ENCODE data around the genes KSR1 and TMEM97.

GRCh38 chr17:27294797-27295620, 1.1 kb downstream of the WSB1 start:
- RRBS: no CpG with 5 or more reads among the region's 16 CpGs

GRCh38 chr17:27299455-27299878, 5.6 kb downstream of the WSB1 start:
- RRBS: no CpG with 5 or more reads among the region's 3 CpGs

- RRBS: 1% methylated on average over 41 of the region's 71 CpGs
These were observed at the start of gene KSR1 for GRCh38 chr17:27455806-27456543. Gene KSR1 (plus strand): TSS chr17:27456448.

GRCh38 chr17:27458194-27458971, 2.1 kb downstream of the KSR1 start:
- RRBS: no CpG with 5 or more reads among the region's 12 CpGs

- RRBS: no CpG with 5 or more reads among the region's 12 CpGs
These were observed 46.4 kb downstream of the KSR1 start for GRCh38 chr17:27502498-27503102.

GRCh38 chr17:27793477-27794350, 6.6 kb downstream of the NOS2 start:
- RRBS: 2% methylated on average over 39 of the region's 65 CpGs

- RRBS: no CpG with 5 or more reads among the region's 6 CpGs
These were observed 9.9 kb upstream of the NOS2 start for GRCh38 chr17:27810128-27810658.

GRCh38 chr17:28139563-28140566, 97.4 kb downstream of the NLK start:
- RRBS: no CpG with 5 or more reads among the region's 4 CpGs

GRCh38 chr17:28227172-28228237, 91.5 kb upstream of the TMEM97 start:
- RRBS: 12% methylated on average over 14 of the region's 87 CpGs

DNA sequence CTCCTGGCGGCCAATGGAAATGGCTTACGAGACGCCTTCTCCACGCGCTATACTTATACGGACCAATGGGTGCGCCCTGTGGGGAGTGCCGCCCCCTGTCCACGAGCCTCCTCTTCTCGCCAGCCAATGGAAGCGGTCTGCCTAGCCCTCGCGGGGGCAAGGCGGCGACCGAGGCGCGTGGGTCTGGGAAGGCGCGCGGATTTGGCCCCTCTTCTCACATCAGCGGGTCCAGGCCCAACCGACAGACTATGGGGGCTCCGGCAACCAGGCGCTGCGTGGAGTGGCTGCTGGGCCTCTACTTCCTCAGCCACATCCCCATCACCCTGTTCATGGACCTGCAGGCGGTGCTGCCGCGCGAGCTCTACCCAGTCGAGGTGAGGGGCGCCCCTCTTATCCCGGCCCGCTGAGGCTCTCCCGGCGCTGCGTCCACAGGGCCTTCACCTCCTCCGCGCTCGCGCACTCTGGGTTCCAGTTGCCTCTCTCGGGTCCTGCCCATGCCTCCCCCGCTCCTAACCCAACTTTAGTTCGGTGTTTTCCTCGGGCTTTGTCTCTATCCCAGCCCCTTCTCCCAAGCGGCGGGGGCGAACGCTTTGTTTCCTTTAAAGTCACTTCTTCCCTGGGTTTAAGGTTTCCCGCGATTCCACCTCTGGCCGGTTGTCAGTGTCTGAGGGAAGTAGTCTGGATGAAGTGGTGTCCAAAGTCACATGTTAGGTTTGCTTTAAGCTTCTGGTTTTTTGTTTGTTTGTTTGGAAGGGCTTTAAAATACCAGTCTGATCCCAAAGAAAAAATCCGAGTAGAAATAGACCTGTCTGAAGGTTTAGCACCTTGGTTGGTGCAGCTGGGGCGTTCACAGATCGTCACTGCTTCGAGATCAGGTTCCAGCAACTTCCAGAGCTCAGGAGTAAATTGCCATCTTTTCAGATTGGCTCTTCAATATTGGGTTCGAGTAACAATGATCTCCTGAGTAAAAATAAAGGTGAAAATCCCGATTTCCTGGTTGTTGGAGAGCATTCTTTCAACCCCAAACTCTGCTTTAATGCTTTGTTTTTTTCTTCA, at the start of gene TMEM97:
TMEM97 (plus strand) TSS at position 209 of the 1,056 bp plus-strand sequence.
- RRBS: no CpG with 5 or more reads among the region's 58 CpGs

DNA sequence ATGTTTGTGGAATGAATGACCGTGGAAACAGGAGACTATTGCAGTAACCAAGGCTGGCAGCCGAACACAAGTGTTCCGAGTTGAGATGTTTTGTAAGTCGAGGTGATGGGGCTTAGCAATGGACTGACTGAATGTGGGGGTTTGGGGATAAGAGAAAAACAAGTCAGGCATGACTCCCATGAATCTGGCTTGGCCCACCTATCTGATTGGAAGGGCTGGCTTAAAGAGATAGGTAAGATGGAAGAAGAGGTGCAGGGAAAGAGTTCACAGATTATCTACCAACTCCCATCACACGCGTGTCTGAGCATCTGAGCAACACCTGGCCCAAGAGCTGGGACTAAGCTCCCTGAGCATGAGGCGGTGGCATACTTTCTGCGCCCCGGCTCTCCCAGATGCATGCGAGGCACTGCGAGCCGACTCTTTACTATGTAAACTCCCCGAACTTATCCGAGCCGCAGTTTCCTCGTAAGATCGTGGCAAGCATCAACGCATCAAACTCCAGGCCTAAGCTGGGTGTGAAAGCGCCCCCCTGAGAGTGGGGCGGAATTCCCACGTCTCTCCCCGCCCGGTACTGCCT, 496 bp downstream of the IFT20 start:
- RRBS: 0% methylated on average over 1 of the region's 23 CpGs

DNA sequence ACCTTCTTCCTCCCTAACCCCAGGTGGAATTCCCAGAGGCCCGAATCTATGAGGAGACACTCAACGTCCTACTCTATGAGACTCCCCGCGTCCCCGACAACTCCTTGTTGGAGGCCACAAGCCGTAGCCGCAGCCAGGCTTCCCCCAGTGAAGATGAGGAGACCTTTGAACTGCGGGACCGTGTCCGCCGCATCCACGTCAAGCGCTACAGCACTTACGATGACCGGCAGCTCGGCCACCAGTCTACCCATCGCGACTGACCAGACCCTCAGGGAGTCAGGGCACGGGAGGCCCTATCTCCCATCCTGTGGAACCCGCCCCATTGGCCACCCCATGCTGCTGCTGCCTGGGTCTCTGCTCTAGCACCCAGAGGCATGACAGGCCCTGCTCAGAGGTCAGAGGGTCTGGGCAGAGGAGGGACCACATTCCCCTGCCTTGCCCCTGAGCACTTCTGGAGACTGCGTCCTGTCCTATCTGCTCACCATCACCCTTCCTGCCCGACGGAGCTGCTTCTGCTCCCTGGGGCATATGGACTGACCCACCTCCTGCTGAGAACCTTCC, 8.9 kb downstream of the TNFAIP1 start:
- RRBS: no CpG with 5 or more reads among the region's 23 CpGs

DNA sequence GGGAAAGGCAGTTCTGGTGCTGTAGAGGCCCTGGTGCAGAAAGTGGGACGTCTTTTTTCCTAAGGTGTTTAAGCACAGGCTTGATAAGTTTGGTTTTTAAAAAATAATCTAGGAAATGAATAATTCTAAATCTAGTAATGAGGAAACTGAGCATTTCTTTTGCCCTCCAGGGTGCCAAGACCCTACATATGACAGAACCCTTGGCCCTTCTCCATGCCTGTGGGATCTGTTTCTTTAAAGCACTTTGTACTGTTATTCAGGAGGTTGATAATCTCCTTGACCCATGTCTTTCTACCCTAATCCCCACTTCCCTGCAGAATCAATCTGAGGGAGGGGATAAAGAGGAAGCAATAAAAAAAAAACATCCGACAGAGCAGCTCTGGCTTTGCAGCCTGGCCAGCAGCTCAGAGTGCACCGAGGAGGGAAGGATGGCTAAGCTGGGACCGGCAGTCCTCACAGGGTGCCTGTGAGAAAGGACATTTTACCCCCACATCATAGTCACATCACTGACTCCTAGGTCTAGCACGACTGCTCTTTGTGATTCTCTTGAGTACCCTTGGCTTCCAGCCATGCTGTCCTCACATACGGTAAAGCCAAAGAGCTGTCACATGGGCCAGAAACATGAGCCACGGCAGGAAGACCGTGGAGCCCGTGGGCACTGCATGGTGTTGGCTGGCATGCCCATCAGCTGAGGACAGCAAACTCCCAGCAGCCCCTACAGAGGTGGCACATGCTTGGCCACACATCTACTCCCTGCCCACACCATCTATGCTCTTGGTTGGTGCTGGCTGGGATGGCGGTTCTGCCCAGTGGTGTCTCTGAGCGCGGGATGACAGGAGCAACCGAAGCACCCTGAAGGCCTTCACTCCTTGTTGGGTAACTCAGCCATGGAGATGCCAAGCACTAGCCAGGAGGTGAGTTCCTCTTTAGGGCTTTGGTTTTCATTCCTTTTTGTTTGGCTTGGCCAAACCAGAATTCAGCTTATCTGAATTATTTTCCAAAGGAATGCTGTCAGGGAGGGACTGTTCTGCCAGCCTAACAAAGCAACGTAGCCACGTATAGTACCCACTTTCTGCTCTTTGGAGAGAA, 9.7 kb downstream of the TNFAIP1 start:
- RRBS: no CpG with 5 or more reads among the region's 15 CpGs

DNA sequence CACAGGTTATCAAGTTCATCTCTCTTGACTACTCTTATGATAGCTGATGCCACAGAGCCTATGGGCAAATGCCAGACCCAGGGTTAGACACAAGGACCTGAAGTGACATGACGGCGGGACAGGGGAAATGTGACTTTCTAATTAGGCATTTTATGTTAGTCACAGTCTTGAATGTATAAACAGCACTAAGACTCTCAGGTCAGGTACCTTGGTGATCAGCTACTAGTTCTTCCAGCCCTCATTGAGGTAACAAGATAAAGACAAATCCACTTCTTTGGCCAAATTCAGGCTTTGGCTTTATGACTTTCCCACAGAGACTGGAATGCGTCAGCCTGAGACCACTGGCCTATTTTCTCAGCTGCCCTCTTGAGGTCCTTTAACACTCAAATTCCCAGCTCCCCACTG, 10.5 kb downstream of the TNFAIP1 start:
- RRBS: no CpG with 5 or more reads among the region's 3 CpGs

GRCh38 chr17:28346446-28346887, 10.9 kb downstream of the POLDIP2 start:
- RRBS: no CpG with 5 or more reads among the region's 2 CpGs

GRCh38 chr17:28346888-28348048, 10.1 kb downstream of the POLDIP2 start:
- RRBS: no CpG with 5 or more reads among the region's 14 CpGs

GRCh38 chr17:28381258-28381748, 9.8 kb downstream of the SARM1 start:
- RRBS: no CpG with 5 or more reads among the region's 59 CpGs

DNA sequence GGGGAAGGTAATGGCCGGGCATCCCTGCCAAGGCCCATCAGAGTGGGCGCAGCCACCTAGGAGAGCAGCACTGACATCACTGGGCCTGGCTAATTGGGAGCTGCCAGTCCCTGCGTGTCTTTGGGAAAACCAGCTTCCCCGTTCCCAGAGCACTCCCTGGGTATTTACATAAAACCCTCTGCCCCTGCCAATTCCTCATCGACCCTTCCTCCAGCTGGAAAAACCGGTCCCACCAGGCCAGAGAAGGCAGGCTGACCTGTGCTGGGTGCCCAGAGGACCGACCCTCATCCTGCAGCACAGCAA, 8.3 kb upstream of the FOXN1 start:
- RRBS: no CpG with 5 or more reads among the region's 7 CpGs

GRCh38 chr17:28513441-28514003, 7.4 kb downstream of the FOXN1 start:
- RRBS: no CpG with 5 or more reads among the region's 9 CpGs

- RRBS: no CpG with 5 or more reads among the region's 6 CpGs
These were observed 19.0 kb downstream of the FOXN1 start for GRCh38 chr17:28524984-28525768.

Data from retinal pigment epithelial cell (primary cell).